Heart (tissue), 3 donors: ENCODE data around the genes CCDC117 and C22orf31.

DNA sequence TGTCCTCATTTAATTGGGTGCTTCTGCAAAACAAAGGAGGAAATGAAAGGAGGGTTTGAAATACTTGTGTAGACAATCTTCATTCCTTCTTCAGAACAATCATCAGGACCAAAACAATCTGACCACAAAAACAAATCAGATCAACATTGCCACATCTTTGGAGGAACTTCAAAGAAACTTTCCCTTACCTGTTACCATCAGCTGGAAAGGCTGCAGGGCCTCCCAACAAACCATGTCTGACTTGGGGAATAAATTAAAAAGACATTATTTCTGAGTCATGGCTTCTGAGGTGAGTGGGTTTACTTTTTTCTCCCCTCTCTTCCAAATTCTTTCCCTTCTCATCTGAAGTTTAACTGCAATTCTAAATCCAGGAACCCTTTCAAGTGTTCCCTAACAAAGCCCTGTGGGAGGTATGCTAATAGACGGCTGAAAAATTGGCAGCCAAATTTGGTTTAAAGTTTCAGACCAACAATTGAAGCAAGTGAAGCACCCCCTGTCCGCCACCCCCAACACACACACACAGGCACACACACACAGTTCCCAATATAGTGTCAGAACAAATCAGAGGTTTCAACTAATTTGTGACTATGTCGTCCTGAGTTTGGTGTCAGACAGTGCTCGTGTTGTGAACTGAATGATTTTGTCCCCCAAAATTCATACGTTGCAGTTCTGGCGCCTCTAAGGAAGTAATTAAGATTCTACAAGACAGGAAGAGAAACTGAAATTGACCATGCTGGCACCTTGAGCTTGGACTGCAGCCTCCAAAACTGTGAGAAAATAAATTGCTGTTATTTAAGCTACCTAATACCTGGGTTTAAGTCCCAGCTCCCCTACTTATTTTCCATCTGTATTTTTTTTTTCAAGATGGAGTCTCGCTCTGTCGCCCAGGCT, 12.2 kb upstream of the CCDC117 start:
- RAMPAGE, long total RNA, 2 experiments = no peak in any of the 2 experiments

DNA sequence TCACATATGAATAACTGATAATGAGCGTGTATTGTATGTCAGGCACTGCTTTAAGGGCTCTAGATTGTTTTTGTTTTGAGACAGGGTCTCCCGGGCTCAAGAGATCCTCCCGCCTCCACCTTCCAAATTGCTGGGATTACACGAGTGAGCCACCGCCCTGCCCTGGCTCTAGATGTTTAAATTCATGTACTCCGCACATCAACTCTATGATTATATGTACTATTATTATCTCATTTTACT, 316 bp upstream of the CCDC117 start:
- RAMPAGE, long total RNA, 2 experiments = no peak in any of the 2 experiments

- RAMPAGE, long total RNA, 2 experiments = no peak in any of the 2 experiments
Measured at GRCh38 chr22:28772499-28773207, at the start of gene CCDC117. TSS of gene CCDC117 (plus strand) at chr22:28772695.

DNA sequence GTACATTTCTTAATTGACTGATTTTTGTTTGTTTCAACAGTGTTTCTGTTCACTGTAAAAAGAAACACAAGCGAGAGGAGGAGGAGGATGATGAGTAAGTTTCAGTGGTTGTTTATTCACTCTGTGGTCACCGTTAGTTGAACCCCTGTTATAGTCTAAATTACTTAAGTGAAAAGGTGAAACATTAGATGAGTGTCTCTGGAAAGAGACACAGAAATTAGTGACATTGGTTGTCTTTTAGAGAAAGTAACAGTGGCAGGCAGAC, 1.1 kb downstream of the CCDC117 start:
- RAMPAGE, long total RNA, 2 experiments = no peak in any of the 2 experiments

- RAMPAGE, long total RNA, 2 experiments = no peak in any of the 2 experiments
Measured at GRCh38 chr22:28812519-28812825, 40.0 kb downstream of the CCDC117 start.

- RAMPAGE, long total RNA, 2 experiments = no peak in any of the 2 experiments
Measured at GRCh38 chr22:29004573-29005510, 56.8 kb downstream of the C22orf31 start.

DNA sequence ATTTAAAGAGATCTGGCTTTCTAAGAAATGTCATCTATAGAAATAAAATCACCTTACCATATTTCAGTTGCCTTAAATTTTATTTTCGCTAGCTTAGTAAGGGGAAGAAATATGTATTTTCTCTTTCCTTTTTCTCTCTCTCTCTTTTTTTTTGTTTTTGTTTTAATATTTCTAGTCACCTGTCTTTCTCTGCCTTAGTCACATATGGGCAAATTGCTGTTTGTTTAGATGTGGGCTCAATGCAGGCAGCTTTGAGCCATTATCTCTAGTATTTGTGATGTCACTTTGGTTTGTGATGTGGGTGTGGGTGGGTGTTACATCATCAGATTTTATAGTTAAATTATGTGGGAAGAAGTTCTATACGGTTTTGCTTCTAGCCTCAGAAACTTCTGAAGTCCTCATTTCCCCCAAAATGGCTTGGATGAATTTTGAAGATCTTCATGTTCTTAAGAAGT, at the start of gene C22orf31:
Gene C22orf31 (minus strand): TSS at position 99 of the 455 bp plus-strand sequence.
- RAMPAGE, long total RNA, 2 experiments = no peak in any of the 2 experiments

- RAMPAGE, long total RNA, 2 experiments = no peak in any of the 2 experiments
Measured at GRCh38 chr22:29062585-29063003, 963 bp upstream of the C22orf31 start.

- RAMPAGE, long total RNA, 2 experiments = no peak in any of the 2 experiments
Measured at GRCh38 chr22:29071247-29072130, 1.3 kb upstream of the KREMEN1 start.

- RAMPAGE, long total RNA, 2 experiments = no peak in any of the 2 experiments
Measured at GRCh38 chr22:29093953-29094479, 21.2 kb downstream of the KREMEN1 start.

DNA sequence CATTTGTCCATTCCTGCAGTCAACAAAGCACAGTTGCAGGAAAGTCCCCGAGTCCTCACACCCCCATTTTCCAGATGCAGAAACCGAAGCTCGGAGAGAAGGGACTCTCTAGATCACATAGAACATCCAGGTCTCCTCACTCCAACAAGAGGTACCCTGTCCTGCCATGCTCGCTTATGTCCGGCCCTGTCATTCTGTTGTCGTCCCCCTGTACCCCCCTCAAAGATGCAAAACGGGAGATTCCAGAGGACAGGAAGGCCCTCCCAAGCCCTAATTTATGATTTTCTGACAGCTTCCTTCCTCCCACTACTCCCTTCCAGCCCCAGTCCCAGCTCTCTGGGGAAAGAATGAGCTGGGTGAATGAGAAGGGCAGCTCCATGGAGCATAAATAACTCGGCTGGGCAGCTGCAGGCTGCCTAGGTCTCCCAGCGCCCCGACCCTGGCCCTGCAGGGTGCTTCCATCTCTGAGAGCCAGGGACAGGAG, 4.0 kb upstream of the EMID1 start:
- RAMPAGE, long total RNA, 2 experiments = no peak in any of the 2 experiments

GRCh38 chr22:29300420-29300815, 6.0 kb upstream of the GAS2L1 start:
- RAMPAGE, long total RNA, 2 experiments = no peak in any of the 2 experiments

DNA sequence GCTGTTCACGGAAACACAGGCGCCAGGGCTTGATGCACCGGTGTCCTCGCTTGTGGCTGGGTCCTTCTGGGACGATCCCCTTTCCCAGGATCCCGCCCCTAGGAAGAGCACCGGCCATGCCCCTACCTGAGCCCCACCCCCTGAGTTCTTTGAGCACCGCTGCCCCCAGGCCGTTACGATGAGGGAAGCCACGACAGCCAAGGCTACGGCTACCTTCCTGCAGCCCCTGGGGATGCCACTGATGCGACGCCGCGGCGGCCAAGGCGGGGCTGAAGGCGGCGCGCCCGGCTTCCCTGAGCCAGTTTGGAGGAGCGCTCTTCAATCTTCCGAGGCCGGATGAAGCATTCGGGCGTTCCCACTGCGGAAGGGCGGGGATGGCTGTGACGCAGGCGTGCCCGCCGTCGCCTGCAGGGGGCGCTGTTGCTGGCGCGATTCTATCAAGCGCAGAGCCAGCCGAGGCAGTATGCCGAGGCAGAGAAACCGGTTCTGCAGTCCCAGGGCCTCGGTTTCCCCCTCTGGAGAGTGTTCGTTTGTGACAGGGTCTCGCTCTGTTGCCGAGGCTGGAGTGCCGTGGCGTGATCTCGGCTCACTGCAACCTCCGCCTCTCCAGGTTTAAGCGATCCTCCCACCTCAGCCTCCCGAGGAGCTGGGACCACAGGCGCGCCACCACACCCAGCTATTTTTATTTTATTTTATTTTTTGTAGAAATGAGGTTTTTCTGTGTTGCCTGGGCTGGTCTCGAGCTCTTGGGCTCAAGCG, 9.7 kb upstream of the NEFH start:
- RAMPAGE, long total RNA, 2 experiments = no peak in any of the 2 experiments

- RAMPAGE, long total RNA, 2 experiments = no peak in any of the 2 experiments
Measured at GRCh38 chr22:29580188-29580974, 532 bp downstream of the NIPSNAP1 start.

GRCh38 chr22:29678012-29678430, 41.8 kb upstream of the CABP7 start:
- RAMPAGE, long total RNA, 2 experiments = no peak in any of the 2 experiments

DNA sequence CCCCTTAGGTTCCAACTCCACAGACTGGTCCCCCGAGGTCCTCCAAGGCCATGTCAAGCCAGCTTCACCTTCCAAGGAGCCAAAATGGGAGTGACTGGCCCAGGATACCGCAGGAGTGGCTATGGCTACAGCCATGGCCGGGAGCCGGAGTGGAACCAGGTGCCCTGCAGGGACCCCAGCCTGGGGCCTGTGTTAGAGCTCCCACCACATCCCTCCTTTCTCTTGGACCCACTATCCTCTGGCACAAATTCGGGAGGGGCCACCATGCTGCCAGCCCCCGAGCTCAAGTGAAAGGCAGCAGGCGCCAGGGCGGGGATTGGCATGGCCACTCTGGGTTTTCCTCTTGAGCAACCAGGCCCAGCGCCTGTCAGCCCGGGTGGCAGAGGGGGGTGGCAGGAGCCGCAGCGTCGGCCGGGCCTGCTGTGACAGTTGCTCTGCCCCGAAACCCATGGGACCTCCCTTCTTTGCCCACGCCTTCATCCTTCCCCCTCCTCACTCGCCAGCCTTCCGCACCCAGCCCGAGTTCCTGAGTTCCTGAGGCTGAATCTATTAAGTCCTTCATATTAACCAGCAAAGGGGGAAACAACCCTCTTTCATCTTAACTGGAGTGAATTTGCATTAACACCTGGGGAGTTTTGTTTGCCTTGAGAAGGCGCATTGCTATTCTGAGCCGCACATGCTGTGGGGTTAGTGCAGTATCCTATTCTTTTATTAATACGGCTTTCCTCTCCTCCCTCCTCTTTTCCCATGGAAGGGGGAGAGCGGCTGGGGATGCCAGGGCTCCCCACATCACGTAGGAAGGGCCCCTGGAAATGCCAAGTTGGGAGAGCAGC, 16.8 kb upstream of the CABP7 start:
- RAMPAGE, long total RNA, 2 experiments = no peak in any of the 2 experiments

DNA sequence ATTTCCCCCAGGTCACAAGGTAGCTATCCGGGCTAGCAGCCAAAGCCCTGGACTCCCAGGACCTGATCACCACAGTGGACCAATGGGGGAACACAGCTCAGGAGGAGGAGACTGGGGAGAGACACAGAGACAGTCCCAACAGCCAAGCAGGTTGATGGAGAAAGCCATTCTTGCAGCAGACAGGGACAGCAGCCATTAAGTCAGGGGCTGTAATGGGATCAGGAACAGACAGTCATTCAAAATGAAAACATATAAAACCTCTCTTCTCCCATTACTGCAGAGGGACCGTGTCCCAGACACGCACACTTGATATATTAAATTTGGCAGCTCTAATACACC, 16.1 kb downstream of the ZMAT5 start:
- RAMPAGE, long total RNA, 2 experiments = no peak in any of the 2 experiments

GRCh38 chr22:29778755-29779639, 11.8 kb downstream of the UQCR10 start:
- RAMPAGE, long total RNA, 2 experiments = no peak in any of the 2 experiments

DNA sequence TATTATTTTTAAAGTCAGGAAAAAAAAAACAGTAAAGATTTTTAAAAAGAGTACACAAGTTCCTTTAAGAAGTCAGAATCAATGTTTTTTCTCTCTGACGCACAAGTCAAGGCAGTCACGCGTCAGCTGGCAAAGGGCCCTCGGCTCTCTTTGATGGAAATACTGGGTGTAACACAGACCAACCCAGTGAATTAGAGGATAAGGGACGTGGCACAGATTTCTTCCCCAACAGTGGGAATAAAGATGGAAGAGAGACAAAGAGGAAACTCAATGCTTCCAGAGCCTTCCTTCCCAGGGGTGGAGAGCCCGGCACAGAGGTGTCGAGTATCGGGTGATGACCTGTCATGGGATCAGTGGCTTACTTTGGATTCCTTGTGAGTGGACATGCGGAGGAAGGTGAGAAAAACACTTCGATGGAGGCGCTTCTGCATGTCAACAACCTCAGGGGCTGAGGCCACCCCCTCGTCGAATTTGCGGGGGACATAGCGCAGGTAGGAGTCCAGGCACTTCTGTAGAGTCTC, 13.3 kb downstream of the ASCC2 start:
- RAMPAGE, long total RNA, 2 experiments = no peak in any of the 2 experiments

DNA sequence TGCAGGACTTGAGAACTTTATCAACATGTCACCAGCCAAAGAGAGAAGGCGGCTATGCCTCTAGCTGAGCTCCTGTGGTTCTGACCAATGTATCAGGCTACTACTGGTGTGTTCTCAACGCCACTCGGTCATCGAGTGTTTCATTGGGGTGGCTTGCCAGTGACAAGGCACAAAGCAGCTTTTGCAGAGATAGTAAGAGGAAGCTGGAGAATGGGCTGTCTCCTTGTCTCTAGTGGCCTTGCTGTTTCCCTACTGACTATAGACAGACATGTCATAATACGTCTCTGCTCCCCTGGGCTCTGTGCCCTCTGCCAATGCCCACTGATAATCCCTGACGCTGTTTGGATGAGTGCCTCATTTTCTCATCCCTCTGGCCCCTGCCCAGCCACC, 17.7 kb upstream of the ASCC2 start:
- RAMPAGE, long total RNA, 2 experiments = no peak in any of the 2 experiments